Peyer's patch (tissue), 4 donors: ENCODE measurements around the genes SIT1, ARHGEF39, CA9, MSMP and SPAG8.

DNA sequence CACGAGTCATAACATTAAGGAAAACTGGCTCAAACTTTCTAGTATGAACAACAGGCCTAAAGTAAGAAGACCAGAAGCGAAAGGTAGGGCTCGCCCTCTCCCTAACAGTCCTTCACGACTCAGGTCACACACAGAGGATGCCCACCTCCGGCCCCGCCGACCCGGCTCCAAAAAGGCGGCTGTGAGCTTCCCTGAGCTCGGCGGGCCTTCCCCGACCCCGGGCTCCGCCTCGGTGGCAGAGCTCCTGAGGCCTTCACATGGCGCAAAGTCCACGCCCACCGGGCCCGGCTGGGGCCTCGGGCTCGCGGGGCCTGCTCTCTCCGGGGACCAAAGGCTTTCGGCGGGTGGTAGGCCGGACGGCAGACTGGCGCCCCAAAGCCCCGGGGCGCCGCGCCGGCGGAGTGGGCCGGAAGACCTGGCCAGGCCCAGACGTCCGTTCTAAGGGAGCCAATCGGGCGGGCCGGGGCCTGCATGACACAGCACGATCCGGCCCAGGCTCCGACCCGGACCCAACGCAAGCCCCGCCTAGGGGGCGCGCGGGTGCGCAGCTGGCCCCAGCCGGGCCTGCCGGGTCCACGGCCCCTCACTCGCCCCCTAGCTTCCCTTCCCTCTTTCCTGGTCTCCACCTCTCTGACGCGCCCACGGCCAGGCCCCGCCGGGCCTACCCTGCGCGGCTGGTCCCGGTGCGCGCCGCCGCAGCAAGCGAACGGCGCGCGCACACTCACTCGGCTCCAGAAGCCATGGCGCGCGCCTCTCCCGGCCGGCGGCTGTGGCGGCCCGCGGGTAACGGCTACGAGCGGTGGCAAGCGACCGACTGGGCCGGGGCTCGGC is 598 bp downstream of the VCP start:
- PRO-cap = bidirectional peak, plus-strand start at position 450 of the sequence, minus-strand start at position 392 of the sequence
- RAMPAGE, long total RNA, 4 experiments = no peak in any of the 4 experiments

- PRO-cap = no peak
- RAMPAGE, long total RNA, 4 experiments = no peak in any of the 4 experiments
These were observed 7.3 kb downstream of the PIGO start for GRCh38 chr9:35089005-35089626.

GRCh38 chr9:35257824-35258317 is 96.1 kb downstream of the UNC13B start:
- PRO-cap = no peak
- RAMPAGE, long total RNA, 4 experiments = no peak in any of the 4 experiments

DNA sequence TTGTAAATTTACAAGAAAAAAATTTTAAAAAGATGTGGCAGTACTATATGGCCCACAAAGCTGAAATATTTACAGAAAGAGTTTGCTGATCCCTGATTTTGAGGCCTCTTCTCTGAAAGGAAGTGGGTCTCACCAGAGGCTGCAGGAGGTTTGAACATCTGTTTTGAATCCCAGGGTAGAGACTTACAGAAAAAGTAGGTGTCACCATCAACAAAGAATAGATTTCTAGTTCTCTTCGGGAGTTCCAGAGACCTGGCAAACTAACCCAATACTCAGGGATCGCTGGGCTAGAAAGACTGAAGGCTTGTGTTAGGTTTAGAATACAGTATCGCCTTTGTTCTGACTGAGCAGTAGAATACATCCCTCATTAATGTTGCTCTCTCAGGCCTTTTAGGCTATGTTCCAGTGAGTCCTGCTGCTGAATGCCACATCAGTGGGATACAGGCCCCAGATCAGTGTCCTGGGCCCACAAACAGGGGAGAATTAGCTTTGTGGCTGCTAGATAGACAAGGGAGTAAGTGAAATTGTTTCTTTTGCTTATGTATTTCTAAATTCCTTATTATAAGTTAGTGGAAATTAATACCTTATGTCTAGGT is 27.2 kb downstream of the RUSC2 start:
- PRO-cap = no peak
- RAMPAGE, long total RNA, 4 experiments = no peak in any of the 4 experiments

DNA sequence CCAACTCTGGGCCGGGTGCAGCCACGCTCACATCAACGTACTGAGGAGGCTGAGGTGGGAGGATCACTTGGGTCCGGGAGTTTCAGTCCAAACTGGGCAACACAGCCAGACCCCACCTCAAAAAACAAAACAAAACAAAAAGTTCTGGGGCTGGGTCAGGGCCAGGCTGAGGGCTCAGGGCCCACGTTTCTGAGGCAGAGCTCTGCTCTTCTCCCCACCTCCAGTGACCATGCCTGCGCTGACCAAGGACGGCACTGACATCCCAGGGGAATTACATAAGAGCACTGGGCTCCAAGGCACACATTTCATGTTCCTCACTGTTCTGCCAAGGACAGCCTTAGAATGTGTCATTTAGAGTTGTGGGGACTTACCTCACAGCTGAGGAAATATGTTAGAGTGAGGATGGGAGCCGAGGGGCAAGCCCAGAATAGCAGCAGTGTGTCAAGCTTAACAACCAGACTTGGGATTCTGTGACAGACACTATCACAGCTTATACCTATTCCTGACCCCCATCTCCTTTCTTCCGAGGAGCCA is 1.0 kb upstream of the FAM166B start:
- PRO-cap = no peak
- RAMPAGE, long total RNA, 4 experiments = no peak in any of the 4 experiments

- PRO-cap = no peak
- RAMPAGE, long total RNA, 4 experiments = no peak in any of the 4 experiments
These were observed 811 bp downstream of the TESK1 start for GRCh38 chr9:35605676-35606470.

DNA sequence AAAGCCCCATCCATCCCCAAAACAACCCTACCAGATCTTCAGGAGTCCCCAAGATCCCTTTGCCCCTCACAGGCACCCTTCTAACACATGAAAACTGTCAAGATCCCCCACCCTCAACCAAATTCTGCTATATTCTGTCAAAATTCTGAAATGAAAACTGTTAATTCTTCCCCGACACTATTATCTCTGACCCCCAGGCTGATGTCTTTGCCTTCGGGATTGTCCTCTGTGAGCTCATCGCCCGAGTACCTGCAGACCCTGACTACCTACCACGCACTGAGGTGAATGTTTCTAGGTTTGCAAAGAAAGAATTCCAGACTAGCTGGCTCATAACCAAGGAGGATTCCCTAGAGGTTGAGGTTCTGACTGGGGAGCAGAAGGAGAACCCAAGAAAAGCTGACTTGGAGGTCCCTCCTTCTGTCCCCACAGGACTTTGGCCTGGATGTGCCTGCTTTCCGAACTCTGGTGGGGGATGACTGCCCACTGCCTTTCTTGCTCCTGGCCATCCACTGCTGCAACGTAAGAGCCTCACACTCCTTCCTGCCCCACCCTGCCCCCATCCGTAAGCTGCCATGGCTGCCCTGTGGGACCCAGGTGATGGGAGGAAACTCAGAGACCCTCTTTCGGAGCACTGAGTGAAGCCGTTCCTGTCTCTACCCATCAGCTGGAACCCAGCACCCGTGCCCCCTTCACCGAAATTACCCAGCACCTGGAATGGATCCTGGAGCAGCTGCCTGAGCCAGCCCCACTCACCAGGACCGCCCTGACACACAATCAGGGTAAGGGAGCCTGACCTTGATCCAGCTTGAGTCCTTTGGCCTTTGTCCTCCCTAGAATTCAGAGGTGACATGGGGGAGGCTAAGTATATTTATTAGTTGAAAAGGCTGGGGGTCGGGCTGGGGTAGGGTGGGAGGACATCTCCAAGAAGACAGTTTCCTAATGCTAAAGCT is 2.9 kb downstream of the TESK1 start:
- PRO-cap = no peak
- RAMPAGE, long total RNA, 4 experiments = no peak in any of the 4 experiments

GRCh38 chr9:35616010-35616848 is 2.0 kb downstream of the CD72 start:
- PRO-cap = no peak
- RAMPAGE, long total RNA, 4 experiments = start-site peak on the minus strand in 2 of 4 experiments, at chr9:35616212-35616433 at its widest, 6 to 10 reads per replicate

DNA sequence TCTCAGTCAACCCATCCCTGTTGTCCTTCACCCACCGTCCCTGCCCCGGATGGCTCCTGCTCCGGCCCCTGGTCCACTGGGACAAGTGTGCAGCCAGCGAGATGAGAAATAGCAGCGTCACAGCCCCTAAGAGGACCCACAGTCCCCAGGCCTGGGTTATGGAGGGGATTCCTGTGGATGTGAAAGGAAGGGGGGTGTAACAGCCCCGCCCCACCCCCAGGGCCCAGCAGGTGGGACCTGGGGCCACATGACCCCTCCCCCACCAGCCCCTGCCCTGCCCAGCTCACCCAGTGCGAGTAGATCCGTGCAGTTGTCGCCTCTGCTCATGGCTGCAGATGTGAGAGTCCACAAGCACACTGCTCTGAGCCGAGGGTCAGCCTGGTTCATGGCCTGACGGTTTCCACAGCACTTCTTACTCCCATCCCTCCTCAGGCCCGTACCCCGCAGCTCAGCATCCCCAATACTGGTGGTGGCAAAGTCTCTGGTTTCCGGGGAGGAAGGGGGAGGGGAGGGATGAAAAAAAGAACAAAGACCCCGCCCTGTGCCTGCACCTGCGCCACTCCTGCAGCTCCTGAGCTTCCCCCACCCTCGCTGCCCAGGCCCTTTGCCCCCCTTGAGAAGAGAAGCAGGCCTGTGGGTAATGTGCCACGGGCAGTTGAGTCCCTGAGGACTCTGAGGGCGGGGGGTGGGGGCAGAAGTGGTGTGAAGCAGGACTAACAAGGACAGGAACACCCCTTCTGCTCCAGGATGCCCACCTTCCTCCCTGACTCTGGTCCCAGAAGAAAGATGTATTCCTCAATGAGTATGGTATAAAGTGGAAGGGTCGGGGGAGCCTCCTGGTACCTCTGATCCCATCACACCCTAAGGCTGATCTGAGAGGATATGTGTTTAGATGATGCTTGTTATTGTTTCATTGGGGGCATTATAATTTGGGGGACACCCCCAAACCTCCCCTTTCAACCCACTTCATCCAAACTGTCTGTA is at the start of gene SIT1:
SIT1 (minus strand) TSS at position 465 of the 984 bp plus-strand sequence.
- PRO-cap = bidirectional peak, plus-strand start at position 556 of the sequence, minus-strand start at position 462 of the sequence
- RAMPAGE, long total RNA, 4 experiments = no peak in any of the 4 experiments

DNA sequence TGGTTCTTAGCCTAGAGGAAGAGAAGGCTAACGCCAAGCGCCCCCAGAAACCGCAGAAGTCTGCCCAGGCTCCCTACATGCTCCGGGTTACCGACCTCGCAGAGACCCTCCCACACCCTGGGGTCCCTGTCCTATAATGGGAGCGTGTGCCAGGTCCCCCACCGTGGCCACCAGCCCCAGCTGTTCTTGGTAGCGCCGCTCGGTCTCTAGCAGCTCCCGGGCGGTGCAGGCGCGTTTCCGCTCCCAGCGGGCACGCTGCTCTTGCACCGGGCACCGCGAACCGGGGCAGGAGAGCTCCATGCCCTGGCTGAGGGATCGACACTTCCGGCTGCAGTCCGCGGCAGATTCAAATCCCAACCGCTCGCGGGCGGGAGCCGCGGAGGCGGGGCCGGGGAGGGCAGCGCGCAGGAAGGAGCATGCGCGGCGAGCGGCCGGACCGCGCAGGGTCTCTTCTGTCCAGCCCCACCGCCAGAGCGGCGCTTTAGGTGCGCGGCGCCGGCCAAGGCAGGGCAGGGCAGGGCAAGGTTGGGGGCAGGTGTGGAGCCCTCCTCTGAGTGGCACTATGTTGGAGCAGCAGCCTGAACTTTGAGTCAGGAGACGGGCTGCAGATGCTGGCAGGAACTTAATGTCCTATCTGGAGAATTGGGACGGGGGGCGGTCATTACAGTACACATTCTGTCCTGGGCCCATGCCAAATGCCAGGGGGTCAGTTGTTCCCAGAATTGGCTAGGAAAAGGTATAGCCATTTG is at the start of gene ARHGEF39:
ARHGEF39 (minus strand) TSS at position 326 of the 749 bp plus-strand sequence.
- PRO-cap = bidirectional peak, plus-strand start at position 471 of the sequence, minus-strand start at position 320 of the sequence
- RAMPAGE, long total RNA, 4 experiments = start-site peak on the minus strand in 2 of 4 experiments, centred at positions 311 to 327 of the sequence, 8 to 13 reads per replicate

DNA sequence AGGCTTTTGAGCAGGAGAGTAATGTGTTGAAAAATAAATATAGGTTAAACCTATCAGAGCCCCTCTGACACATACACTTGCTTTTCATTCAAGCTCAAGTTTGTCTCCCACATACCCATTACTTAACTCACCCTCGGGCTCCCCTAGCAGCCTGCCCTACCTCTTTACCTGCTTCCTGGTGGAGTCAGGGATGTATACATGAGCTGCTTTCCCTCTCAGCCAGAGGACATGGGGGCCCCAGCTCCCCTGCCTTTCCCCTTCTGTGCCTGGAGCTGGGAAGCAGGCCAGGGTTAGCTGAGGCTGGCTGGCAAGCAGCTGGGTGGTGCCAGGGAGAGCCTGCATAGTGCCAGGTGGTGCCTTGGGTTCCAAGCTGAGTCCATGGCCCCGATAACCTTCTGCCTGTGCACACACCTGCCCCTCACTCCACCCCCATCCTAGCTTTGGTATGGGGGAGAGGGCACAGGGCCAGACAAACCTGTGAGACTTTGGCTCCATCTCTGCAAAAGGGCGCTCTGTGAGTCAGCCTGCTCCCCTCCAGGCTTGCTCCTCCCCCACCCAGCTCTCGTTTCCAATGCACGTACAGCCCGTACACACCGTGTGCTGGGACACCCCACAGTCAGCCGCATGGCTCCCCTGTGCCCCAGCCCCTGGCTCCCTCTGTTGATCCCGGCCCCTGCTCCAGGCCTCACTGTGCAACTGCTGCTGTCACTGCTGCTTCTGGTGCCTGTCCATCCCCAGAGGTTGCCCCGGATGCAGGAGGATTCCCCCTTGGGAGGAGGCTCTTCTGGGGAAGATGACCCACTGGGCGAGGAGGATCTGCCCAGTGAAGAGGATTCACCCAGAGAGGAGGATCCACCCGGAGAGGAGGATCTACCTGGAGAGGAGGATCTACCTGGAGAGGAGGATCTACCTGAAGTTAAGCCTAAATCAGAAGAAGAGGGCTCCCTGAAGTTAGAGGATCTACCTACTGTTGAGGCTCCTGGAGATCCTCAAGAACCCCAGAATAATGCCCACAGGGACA is at the start of gene CA9:
CA9 (plus strand) TSS at position 593 of the 1,021 bp plus-strand sequence.
- PRO-cap = no peak
- RAMPAGE, long total RNA, 4 experiments = start-site peak on the plus strand in 2 of 4 experiments, centred at positions 596 to 603 of the sequence, 5 to 7 reads per replicate

- PRO-cap = no peak
- RAMPAGE, long total RNA, 4 experiments = start-site peak on the minus strand in 1 of 4 experiments, at chr9:35685712-35685782 at its widest, 520 reads per replicate
These were observed 4.3 kb downstream of the TPM2 start for GRCh38 chr9:35685214-35686054.

GRCh38 chr9:35691006-35691661 is 1.4 kb upstream of the TPM2 start:
- PRO-cap = bidirectional peak, plus-strand start at chr9:35691257, minus-strand start at chr9:35691065
- RAMPAGE, long total RNA, 4 experiments = start-site peak on the minus strand in 1 of 4 experiments, at chr9:35691072-35691123 at its widest, 13 reads per replicate

GRCh38 chr9:35729599-35730104 is 2.3 kb downstream of the TLN1 start:
- PRO-cap = bidirectional peak, plus-strand start at chr9:35729909, minus-strand start at chr9:35729865
- RAMPAGE, long total RNA, 4 experiments = no peak in any of the 4 experiments

- PRO-cap = no peak
- RAMPAGE, long total RNA, 4 experiments = no peak in any of the 4 experiments
These were observed at the start of gene MSMP for GRCh38 chr9:35754114-35754720. MSMP (minus strand) TSS chr9:35754276.

DNA sequence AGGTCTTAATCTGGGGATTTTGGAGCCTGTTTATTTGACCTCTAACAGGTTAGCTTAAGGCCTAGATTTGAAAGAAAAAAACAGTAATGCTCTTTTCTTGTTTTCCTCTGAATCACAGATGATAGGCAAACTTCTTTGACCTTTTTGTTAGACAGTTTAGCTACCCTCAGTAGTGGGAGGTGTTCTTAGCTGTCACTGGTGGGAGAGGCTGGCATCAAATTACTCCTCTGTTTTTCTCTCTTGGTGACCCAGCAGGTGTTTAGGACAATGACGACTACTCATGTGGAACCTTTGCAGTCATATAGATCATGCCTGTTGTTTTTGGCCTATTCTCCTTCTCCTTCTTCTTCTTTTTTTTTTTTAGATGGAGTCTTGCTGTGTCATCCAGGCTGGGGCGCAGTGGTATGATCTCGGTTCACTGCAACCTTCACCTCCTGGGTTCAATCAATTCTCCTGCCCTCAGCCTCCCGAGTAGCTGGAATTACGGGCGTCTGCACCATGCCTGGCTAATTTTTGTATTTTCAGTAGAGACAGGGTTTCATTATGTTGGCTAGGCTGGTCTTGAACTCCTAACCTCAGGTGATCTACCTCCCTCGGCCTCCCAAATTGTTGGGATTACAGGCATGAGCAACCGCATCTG is 15.3 kb upstream of the NPR2 start:
- PRO-cap = no peak
- RAMPAGE, long total RNA, 4 experiments = no peak in any of the 4 experiments

DNA sequence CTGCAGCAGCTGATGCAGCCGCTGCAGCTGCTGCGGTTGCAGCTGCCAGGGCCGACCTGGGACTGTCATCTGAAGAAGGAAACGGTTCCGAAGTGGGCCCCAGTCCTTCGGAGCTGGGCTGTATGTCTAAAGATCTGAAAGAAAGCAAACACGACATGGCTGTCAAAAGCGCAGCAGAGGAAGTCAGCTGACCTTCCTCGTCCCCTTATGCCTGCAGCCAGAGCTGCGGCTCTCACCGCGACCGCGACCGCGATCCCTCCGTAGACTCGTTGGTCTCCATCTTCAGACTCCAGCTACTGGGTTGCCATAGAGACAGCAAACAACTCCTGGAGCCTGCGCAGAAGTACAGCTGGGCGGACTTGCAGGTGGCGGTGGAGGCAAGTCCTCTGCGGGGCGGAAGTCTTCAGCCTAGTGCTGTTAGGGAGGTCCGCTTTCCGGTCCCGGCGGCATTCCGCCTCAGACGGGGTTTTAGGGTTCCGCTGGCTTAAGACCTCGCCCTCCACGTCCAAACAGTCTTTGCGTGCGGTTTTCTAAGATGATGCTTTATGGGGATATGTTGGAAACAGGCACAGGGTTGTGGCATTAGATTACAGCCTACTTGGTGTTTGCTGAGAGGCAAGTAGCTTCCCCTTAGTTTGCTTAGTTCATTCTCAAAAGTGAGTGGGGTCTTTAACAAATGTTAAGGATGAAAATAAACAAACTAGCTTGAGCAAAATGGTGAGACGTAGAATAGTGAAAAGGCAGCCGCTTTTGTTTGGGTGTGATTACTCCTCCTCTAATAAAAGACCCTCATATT is at the start of gene SPAG8:
SPAG8 (minus strand) TSS at position 395 of the 796 bp plus-strand sequence.
- PRO-cap = bidirectional peak, plus-strand start at position 411 of the sequence, minus-strand start at position 291 of the sequence
- RAMPAGE, long total RNA, 4 experiments = no peak in any of the 4 experiments

- PRO-cap = no peak
- RAMPAGE, long total RNA, 4 experiments = no peak in any of the 4 experiments
These were observed 2.2 kb upstream of the OR2S2 start for GRCh38 chr9:35959890-35960829.

GRCh38 chr9:35971951-35972611 is 14.1 kb upstream of the OR2S2 start:
- PRO-cap = no peak
- RAMPAGE, long total RNA, 4 experiments = no peak in any of the 4 experiments

DNA sequence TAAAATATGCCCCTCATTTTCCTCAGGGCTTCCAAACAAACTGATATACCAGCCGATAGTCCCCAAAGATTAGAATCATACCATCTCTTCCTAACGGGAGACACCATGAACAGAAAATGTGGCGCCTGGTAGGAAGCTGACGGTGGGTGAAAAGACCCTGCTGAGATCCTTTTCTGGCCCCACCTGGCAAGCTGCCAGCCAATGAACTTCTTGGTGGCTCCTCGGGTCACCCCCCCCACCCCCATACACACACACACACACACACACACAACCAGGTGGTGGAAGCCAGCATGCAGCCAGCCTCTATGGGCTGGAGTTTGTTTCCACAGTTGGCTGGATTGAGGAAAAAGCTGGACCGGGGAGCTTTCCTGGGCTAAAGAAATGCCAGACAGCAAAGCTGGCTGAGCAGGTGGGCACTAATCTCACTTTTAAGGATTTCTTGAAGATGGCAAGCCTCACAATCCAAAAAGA is 4.8 kb upstream of the CCIN start:
- PRO-cap = no peak
- RAMPAGE, long total RNA, 4 experiments = no peak in any of the 4 experiments